UCH-1 (cell line): ENCODE results near the gene ARID4B.

DNA sequence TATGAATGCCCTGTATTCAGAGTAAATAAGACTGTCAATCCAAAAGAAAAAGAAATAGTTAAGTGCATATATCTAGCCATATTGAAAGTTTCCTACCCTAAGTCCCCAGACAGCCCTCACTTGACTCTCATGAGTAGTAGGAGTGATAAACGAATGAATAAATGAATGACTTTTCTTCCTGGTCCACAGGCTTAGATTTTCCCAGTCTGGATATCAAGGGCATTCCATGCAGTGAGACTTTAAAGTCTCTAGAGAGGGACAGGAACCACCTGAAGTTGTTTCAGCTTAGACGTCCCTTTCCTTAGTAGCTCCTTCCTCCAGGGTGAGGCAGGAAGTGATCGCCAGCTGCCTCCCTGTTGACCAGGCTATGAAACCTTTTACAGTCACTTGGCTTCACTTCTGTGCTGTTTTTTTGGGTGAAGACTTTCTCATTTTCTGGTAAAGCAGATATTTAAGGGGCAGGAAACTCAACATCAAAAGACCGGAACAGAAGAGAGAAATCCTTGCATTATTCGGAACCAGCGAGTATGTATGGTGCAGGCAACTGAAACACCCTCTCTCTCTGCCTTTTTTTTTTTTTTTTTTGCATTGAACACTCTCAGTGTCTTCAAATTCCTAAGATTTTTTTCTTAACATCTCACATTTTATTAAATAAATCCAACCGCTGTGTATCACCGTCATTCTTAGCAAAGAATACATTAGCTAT, 234.5 kb upstream of the IRF2BP2 start:
- RRBS = no CpG with 5 or more reads among the region's 8 CpGs

DNA sequence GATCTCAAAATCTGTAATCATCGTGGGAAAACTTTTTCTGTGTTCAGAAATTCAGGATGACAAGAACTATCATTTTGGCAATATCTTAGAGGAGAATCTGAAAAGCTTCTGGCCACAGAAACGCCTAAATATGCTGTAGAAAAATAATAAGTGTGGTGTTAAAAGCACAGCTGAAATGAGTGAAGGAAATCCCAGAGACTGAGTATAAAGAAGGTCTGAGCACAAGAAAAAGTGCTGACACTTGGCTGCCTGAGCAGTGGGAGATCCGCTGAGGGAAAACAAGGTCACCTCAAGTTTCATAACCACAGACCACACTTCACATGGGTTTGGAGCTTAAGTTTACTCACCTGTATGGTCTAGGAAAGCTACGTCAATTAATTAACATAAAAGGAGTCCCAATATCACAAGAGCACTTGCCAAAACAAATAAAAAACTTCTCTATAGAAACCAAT, 235.2 kb upstream of the IRF2BP2 start:
- RRBS = no CpG with 5 or more reads among the region's 4 CpGs

DNA sequence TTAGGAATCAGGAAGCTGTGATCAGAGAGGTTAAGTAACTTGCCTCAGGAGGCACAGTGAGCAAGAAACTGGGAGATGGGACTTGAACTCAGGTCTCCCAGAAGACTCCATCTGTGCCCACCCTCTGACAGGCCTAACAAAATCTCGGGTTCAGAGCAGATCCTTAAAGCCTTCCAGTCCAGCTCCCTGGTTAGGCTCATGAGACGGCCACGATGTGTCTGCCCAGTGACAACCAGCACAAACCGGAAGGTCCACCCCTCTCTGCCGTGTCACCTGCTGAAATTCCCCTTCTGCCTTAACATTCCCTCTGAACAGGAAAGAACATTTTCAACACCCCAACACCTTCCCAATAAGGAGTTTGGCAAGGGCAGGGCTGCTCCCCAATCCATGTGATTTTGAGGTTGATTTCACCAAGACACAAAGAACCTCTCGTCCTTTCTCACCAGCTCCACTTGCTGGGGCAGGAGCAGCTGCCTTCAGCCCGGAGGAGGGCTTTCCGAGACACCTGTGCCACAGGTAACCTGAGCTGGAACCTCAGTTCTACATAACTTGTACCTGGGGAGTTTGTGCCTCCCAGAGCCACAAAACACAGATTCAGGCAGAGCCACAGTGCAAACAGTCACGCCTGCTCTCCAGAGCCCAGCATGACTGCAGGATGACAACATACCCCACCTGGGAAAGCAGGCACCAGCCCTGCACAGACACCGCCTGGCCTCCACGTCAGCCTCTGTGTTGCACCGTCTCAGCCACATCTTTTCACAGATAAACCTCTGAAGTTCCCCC, 229.9 kb downstream of the TOMM20 start:
- RRBS = no CpG with 5 or more reads among the region's 12 CpGs

- RRBS = no CpG with 5 or more reads among the region's 7 CpGs
These were observed 159.6 kb downstream of the TOMM20 start for GRCh38 chr1:234968940-234969481.

- RRBS = no CpG with 5 or more reads among the region's 17 CpGs
These were observed 157.9 kb downstream of the TOMM20 start for GRCh38 chr1:234970379-234971494.

DNA sequence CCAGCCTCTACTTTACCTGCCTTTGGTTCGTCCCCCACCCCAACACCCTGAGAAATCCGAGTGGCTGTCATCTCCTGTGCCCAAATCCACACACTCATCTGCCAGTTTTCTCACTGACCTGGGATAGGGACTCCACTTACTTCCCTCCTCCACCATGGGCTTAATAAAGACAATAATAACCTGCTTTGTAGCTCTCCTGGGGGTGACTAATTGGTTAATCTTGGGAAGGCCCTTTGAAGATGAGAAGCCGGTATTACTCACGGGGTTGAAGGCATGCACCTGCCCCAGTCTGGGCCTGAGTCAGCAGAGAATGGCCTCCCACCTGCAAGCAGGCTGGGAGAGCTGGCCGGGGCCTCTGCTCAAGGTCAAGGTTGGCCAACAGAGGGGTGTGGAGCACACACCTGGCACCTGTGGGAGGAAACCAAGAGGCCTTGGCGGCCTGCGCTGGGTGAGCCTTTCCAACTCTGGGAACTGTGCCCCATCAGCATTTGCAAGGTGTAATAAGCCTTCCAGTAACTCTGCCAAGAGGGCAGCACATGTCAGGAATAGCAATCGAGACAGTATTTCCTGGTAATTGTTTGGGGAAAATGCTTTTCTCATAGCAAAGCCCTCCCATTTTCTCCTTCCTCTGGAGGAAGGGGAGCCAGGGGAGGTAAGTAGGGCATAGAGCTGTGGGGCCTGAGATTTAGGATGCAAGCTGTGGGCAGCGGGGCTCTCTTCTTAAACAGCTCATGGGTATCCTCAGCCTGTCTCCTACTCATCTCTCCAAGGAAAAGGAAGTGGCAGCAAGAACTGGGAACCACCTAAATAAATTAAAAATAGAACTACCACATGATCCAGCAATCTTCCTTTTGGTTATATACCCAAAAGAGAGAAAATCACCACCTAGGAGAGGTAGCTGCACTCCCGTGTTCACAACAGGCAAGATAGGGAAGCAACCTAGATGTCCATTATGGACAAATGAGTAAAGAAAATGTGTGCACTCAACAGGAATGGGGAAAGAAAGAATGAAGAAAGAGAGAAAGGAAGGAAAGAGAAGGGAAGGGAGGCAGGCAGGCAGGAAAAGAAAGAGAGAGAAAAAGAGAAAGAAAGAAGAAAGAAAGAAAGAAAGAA, 48.9 kb downstream of the TOMM20 start:
- RRBS = 77% methylated on average over 3 of the region's 10 CpGs

DNA sequence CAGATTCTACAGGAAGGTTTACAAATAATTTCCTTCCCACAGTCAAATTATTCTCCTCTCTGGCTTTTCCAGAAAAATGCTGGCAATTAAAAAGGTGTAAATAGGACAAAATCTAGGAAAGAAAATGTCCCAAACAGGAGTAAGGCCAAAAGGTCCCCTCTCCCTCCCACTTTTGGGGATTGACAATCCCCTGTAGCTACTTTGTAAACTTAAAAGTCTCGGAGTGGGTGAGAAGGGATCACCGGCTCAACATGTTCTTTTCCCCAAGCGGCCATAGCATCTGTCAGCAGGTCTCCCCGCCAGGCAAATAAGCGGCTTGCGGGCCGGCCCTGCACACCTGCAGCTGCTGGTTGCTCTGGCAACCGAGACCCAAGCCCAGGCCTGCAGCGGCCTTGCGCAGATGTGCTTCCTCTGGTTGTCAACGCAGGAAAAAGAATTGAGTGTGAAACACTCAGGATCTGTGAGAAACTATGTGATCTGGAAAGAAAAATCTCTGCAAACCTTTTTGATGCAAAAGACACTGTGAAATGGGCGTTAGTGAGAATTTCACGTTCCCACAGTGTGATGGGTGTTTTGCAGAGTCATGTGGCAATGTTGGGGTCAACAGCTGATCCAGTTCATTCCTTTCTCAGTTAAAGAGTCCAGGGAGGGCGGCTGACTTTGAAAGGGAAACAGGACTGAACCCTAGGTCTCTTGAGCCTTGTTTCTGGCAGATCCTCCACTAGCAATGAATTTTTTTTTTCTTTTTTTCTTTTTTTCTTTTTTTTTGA, 28.5 kb downstream of the TOMM20 start:
- RRBS = 76% methylated on average over 6 of the region's 14 CpGs

- RRBS = no CpG with 5 or more reads among the region's 17 CpGs
These were observed 19.4 kb downstream of the TOMM20 start for GRCh38 chr1:235108912-235109878.

GRCh38 chr1:235277911-235278686, 49.9 kb downstream of the ARID4B start:
- RRBS = no CpG with 5 or more reads among the region's 2 CpGs

GRCh38 chr1:235304790-235305663, 23.0 kb downstream of the ARID4B start:
- RRBS = no CpG with 5 or more reads among the region's 7 CpGs

DNA sequence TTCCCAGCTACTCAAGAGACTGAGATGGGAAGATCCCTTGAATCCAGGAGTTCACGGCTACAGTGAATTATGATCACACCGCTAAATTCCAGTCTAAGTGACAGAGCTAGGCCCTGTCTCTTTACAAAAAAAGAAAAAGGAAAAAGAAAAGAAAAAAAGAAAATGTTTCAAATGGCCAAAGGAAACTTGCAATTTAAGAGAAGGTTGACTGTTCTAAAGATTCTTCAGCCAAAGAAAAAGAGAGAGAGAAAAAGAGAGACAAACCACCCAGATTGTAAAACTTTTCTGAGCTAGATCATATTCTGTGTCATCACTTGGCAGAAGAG, 20.7 kb downstream of the ARID4B start:
- RRBS = no CpG with 5 or more reads among the region's 2 CpGs

DNA sequence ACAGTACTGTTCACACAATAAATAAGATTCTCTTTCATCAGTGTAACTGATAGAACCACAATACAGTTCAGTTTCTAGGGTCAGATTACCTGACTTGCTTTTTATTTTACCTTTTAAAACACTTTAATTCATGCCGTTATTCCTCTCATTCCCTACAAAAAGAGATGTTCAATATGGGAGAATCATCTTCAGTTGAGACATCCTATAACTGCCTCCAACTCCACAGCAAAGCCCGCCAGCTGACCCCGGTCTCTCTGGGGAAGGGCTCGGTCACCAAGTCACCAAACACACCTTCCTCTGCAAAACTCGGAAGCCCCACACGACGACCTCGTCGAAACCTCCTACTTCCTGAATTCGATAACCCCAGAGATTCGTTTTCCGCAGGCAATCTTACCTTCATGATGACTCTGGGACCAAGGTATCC, 1.4 kb downstream of the ARID4B start:
- RRBS = no CpG with 5 or more reads among the region's 12 CpGs

DNA sequence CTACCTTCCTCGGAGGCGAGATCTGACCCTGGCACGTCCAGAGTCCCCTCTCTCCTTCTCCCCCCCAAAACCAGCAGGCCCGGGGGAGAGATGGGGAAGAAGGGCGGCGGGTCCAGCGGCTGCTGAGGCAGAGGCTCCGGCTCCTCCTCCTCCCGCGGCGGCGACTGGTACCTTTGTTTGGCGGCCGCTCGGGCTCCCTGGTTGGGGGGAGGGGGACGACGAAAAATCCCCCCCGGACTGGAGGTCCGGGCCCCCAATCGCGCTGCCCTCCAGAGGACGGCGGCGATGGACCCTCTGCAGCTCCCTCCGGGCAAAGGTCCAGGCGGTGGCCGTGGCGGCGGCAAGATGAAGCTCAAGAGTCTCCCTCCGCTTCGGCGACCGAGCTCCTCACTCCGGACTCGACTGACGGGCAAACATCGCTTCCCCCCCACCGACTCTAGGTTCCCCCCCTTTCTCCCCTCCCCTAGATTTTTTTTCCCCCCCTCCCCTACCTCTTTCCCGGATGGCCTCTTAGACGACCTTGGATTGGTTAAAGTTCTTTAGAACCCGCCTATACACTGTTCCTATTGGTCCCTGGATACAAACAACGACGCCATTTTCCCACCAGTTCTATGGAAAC, at the start of gene ARID4B:
ARID4B (minus strand) TSS at position 415 of the 619 bp plus-strand sequence.
- RRBS = 3% methylated on average over 28 of the region's 43 CpGs

DNA sequence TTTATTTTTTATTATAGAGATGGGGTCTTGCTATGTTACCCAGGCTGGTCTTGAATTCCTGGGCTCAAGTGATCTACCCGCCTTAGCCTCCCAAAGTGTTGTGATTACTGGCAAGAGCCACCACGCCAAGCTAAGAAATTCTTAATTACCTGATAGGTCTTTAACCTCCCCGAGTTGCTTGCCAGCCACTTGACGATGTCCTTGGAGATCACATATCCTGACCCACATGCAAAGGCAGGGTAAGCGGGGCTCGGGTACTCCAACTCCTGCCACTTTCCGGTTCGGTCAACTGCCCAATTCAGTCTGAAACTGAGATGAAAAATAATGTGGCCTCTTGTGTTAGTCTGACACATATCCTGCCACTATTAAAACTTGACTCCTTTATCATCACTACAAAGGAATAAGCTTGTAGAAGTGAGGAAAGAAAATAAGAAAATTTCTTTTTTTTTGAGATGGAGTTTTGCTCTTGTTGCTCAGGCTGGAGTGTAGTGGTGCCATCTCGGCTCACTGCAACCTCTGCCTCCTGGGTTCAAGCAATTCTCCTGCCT, 50.2 kb downstream of the B3GALNT2 start:
- RRBS = no CpG with 5 or more reads among the region's 9 CpGs

DNA sequence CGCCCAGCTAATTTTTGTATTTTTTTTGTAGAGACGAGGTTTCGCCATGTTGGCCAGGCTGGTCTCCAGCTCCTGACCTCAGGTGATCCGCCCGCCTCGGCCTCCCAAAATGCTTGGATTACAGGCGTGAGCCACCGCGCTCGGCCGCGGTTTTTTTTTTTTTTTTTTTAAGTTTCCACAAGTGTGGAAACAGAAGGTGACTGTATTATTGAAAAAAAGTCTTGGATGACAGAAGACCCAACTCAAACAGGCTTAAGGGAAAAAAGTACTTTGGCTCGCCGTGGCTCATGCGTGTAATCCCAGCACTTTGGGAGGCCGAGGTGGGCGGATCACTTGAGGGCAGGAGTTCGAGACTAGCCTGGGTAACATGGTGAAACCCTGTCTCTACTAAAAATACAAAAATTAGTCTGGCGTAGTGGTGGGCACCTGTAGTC, 1.3 kb upstream of the B3GALNT2 start:
- RRBS = no CpG with 5 or more reads among the region's 19 CpGs

DNA sequence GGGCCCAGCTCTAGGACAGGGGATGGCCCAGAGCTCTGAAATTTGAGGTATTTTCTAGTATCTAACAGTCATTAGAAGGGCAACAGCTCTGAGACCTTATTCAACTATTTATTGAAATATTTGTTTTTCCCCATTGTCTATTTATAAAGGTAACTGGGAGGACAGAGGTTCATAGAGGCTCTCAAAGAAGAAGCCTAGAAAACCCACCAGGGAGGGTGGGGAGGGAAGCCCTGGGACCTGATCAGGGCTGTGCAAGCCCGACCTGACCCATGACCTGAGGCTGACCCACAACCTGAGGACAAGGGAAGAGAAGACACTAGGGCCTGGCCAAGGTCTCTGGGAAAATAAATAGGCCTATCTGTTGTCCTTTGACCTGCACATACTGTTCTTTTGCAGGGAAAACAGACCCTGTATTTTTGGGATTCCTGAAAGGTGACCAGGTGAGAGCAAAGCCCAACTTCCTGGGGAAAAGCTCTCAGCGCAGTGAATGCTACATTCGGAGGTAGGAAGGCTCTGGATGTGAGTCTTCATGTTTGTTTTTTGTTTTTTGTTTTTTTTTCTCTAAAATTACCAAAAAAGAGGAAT, 25.9 kb upstream of the LYST start:
- RRBS = no CpG with 5 or more reads among the region's 3 CpGs

DNA sequence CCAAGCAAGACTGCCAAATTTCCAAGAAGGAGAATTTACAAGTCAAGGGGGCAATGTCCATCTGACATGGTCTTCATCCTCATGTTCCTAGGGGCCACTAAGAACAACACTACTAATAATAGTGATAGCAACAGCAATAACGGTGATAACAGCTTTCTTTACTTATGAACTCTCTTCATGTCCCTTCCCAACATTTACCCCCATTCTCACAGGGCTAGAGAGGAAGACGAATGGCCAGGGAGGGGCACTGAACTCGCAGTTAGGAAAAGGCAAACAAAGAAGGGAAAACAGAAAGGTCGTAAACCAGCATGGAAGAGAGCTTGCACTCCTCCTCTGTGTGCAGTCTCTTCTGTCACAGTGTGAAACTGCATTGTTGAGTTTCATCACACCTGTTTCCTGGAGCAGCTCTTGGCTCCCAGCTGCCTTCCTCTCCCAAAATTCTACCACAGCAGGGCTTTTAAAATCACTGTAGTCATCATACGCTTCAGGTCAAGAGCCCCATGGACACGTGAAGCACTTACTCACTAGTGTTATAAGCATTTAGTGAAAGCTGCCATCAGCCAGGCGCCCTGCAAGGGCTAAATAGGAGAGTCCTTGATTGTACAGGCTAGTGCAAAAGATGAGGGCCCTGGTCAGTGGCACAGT, 63.3 kb downstream of the NID1 start:
- RRBS = no CpG with 5 or more reads among the region's 7 CpGs

DNA sequence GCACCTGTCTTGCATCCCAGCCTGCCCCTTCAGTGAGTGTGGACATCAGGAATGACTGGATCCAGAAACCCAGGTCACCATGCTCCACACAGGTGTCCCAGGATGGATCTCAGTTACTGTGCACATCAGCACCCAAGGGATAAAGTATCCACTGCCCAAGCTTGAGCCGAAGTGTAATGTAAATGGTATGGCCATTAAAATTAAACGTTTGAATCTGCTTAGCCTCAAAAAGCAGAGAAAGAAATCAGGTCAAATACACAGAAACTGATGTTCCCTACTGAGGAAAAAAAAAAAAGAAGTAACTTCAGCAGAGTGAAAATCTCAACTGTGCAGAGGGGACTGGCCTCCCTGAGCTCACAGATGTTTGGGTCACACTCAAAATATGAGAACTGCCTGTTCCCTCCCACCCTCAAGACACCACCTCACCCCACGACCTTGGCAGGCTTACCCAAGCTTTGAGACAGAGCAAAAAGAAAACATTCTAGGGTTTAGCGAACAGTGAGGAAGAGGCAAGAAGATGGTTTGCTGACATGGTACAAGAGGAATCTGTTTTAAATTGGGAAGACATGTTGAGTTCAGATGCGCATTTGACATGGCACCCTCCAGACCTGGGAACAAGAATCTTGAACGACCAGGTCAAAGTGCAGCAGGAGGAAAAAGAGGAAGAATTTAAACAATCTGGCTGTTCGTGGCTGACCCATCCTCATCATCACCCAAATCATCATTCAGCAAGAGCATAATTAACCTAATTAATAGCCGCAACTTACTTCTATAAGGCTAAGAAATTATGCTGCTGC, 48.8 kb downstream of the NID1 start:
- RRBS = no CpG with 5 or more reads among the region's 8 CpGs

- RRBS = no CpG with 5 or more reads among the region's 8 CpGs
These were observed 25.3 kb downstream of the NID1 start for GRCh38 chr1:236039521-236040056.

GRCh38 chr1:236067727-236068423, 3.0 kb upstream of the NID1 start:
- RRBS = no CpG with 5 or more reads among the region's 12 CpGs